Fallopian tube (tissue), 1 donor: ENCODE results near the genes RPL21 and MTIF3.

DNA sequence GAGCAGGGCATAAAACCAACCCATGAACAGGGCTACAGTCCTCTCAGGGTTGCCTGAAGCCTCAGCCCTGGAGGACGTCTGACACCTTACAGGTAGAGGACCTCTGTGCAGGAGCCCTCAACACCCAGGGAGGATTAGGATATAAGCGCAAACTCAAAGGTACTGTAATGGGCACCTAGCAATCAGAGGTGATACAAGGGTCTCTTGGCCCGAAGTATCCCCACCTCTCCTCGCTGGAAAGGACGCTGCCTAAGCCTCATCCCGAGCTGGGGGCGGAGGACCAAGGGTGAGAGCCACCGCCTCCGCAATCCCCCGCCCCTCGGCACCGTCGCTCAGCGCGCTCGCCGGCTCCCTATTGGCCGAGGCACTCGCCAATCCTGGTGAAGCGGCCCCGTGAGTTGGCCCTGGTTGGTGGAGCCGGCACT lies 270 bp upstream of the WASF3 start:
- PRO-cap = bidirectional peak, plus-strand start outside the sequence, minus-strand start at position 343 of the sequence

DNA sequence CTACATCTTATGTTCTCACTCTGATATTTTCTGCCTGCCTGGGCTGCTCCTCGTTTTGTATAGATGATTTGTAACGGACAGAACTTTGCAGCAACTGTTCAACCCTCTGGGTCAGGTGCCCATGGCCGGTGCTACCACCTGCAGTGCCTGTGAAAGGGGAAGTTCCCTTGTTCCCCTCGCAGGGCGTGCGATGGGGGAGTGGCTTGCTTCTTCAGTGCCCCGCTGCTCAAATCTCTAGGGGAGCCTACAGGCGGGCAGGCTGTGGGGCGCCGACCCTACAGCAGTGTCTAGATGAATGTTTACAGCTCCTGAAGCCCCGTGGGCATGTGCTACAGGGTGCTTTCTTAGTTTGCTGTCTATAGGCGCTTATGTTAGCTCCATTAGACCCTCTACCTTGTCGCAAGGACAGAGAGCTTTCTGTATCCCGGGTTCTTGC lies 24.7 kb upstream of the GPR12 start:
- PRO-cap = no peak

DNA sequence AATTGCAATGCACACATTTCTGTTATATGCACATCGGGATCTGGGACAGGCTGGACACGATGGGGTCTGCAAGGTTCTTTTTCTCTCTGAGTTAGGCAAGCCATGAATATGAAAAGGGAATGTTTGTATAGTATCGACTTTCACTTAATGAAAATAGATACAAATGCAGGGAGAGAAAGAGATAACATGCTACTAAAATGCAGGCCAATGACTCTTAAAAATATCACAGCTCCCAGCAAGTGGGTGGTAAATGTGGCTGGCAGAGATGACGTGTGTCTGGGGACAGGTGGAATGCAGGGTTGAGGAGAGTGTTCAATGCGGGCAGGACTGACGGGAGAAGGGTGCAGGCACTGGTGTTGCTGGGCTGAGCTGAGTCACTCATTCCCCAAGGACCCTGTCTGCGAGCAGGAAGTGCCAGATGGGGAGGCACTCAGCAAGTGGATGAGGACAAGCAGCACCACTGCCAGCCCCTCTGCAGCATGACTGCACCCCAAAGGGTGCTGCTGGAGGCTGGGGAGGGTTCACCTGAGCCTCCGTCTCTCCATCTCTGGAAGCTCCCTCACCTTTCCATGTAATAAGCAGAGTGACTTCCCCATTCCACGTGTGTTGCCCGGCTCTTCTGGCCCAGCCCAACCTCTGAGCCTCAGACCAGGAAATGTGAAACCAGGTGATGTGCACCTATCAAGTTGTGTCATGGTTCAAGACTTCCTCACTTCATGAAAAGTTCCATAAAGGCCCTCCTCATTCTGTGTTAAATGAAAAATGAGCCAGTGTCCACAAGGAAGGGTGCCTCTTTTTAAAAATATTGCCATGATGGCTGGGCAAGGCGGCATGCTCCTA lies 204.2 kb upstream of the GPR12 start:
- PRO-cap = no peak

DNA sequence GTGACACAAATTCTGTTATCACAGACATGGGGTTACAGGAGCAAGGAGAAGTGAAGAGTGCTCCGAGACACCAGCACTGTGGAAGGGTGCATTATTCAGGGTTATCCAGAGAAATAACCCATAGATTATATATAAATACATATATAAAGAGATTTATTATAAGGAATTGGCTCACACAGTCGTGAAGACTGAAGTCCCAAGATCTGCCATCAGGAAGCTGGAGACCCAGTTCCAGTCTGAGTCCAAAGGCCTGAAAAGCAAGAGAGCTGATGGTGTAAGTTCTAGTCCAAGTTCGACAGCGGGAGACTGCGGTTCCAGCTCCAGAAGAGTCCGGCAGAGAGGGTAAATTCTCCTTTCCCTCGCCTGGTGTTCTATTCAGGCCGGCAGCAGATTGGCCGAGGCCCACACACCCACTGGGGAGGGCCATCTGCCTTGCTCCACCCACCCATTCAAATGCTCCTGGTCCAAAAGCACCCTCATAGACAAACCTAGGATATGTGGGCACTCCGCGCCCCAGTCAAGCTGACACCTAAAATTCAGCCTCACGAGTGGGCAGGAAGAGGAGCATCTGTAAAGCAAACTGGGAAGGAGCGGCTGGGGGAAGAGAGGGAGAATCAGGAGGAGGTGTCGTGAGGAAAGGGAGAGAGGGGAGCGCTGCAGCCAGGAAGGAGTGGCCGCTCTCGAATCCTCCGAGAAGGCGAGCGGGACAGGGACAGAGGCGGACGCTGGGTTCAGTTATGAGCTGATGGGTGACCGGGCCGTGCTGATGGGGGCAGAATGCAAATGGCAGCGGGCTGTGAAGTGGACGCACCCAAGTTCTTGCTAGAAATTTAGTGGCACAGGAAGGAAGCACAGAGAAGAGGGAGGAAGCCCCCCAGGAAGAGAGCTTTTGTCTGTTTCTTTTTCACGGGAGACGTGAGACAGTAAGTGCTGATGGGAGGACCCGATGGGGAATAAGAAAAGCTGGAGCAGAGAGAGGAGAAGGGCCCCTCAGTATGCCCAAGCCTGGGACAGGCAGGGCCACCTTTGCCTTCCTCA lies 137.0 kb downstream of the USP12 start:
- PRO-cap = no peak

- PRO-cap = no peak
These were observed 11.4 kb upstream of the USP12 start for GRCh38 chr13:27182919-27183540.

GRCh38 chr13:27183671-27184429 lies 12.2 kb upstream of the USP12 start:
- PRO-cap = no peak

GRCh38 chr13:27251154-27252073 lies at the start of gene RPL21:
TSS of gene RPL21 (plus strand) at chr13:27251558.
- PRO-cap = bidirectional peak, plus-strand start at chr13:27251558, minus-strand start at chr13:27251237; unidirectional peak, plus-strand start at chr13:27251726

DNA sequence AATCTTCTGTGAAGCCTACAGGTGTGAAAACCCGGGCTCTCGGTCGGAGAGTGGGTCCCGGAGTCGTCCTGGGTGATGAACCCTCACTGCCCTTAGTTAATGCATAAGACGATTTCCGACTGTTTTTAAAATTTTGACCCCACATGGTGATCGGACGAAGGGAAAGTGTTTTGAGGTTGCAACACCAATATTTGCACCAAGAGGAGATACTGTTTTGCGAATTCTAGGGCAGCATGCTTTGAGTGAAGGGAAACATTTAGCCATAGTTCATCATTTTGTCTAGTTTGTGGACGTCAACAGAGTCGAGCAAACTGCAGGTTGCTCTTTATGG lies 681 bp downstream of the RPL21 start:
- PRO-cap = no peak

DNA sequence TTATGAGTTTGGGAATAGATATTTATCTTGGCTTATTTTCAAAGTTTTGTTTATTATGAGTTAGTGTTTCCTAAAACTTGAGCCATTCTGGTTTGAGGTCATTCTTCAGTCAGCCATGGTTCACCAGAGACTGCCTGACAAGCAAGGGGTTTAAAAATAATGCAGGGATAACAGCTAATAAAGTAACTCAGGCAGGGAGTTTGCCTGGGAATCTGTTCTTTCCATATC lies 1.9 kb downstream of the RASL11A start:
- PRO-cap = bidirectional peak, plus-strand start at position 101 of the sequence, minus-strand start outside the sequence

DNA sequence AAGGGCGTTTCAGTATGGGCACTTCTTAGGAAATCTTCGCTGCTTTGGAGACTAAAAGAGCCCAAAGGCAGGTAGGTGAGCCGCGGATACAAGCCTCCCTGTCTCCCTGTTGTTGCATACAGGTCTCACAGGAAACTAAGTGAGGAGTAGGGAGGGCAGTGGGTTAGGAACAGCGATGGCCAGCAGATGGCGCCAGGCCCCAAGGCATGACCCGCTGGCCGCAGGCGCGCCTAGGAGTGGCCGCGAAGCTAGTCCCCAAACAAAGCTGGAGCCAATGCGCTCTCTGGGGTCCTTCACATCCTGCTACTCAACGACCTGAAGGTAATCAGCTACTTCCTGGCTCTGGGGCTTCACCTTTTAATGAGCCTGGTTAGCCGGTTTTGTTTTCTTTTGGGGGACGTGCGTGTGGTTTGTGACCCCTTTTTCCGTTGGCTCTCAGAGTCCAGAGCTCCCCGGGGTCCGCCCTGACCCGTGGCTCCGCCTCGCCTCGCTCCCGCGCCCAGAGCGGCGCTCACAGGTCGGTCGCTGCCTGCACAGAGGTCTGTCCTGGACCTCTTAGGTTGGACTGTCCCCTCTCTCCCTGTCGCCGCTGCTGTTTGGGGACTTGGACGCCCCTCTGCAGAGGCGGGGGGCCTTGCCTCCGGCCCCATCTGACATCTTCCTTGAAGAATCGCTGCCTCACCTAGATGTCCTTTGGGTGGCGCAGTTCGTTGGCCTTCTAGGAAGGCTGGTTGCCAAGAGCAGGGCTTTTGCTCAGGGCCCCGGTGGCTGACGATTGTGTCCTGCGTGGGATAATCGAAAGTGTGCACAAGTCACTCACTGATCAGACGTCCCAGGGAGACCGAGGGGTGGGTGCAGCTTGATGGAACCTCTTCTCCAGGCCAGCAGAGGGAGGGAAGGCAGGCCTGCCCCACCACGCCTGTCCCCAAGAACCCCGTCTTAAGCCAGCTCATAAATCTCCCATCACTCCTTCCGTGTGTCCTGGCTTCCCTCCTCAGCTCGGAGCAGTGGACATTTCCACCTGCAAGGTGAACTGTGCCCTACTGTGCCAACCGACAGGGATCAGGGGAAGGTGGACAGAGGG lies 62.1 kb upstream of the GTF3A start:
- PRO-cap = no peak

DNA sequence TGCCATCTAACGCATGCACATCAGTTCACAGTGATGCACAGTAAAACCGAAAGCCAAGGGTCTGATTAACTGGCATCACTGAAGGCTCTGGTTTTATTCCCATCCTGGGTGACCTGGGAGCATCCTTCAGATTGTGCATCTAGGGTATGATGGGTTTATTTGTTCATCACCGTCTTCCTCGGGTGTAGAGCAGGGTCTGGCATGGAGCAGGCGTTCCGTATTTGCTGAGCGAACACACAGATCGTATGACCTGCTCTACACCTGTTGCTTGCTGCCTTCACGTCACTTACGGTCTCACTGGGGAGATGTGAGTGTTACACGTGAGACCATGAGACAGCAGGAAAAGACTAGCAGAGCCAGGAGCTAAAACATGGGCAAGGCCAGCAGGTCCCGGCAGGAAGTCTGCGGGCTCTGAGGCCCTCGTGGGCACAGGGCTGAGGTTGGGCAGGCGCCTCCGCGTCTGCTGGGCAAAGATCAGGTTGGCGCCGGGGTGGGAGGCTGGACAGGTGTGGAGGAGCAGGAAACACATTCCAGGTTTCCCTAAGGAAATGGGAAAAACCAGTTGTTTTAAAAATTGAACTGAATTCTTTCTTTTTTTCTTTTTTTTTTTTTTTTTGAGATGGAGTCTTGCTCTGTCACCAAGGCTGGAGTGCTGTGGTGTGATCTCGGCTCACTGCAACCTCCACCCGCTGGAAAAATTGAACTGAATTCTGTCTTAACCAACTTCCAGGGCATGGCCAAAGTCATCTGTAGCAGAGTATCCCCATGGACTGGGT lies 19.7 kb upstream of the GTF3A start:
- PRO-cap = no peak

DNA sequence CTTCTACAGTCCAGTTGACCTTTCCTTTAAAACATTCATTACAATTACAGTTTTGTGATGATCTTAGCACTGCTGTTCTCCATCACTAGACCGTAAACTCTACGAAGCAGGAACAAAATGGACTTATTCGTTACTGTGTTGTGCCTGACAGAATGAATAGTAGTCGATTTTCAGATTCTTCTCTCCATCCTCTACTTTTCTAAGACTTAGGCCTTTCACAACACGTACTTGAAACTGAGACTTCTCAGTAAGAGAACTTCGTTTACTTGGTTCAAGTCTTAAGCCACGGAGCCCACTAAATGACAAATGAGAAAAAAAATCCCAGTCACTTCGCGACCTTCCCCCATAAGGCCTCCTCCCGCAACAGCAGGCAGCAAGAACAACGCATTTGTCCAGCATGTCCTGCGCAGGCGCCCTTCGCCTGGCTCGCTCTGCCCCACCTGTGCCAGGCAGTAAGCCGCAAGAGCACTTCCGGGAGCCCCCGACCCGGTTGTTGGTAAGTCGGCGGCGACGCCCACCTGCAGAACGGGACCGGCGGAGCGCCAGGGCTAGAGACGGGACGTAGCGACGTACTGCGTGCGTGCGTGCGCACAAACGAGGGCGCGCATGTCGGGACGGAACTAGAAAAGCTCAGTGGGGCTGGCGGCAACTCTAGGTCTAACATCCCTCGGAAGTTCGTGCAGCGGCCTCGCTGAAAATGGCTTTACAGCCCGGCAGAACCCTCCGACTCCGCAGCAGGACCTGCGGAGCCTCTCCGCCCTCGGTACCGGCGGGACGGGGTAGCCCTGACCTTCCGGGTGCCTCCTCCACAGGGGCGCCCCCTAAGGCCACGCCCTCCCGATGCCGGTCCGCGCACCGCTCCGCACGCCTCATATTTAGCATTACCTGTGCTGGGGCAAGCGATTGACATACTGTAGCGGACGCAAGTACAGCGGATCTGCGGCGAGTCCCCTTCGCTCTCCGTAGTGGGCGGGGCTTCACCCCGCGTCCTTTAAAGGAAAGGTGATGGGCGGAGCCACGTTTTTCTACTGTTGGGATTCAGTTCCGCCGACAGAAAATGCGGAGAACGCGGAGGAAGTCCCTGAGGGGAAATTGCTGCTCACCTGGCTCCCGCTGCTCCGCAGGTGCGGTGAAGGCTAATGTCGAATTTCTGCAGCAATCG lies at the start of gene MTIF3:
Gene MTIF3 (minus strand): TSS at position 941 of the 1,162 bp plus-strand sequence.
- PRO-cap = bidirectional peak, plus-strand start at position 462 of the sequence, minus-strand start at position 433 of the sequence; bidirectional peak, plus-strand start at position 599 of the sequence, minus-strand start at position 527 of the sequence; bidirectional peak, plus-strand start at position 1,020 of the sequence, minus-strand start at position 964 of the sequence

GRCh38 chr13:27617681-27618492 lies 2.4 kb downstream of the LNX2 start:
- PRO-cap = no peak

- PRO-cap = no peak
These were observed 1.8 kb upstream of the CDX2 start for GRCh38 chr13:27970962-27971238.

DNA sequence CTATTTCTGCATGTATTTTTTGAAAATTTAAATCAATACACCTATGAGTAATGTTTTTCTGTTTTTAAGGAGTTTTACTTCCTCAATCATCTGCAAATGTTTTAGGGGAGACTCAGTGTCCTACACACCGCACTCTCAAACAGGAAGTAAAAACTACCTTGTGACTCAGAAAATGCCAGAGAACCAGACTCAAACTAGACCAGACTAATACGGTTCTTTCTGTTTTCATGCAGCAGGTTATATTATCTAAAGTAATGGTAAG lies 52.6 kb downstream of the FLT3 start:
- PRO-cap = no peak

DNA sequence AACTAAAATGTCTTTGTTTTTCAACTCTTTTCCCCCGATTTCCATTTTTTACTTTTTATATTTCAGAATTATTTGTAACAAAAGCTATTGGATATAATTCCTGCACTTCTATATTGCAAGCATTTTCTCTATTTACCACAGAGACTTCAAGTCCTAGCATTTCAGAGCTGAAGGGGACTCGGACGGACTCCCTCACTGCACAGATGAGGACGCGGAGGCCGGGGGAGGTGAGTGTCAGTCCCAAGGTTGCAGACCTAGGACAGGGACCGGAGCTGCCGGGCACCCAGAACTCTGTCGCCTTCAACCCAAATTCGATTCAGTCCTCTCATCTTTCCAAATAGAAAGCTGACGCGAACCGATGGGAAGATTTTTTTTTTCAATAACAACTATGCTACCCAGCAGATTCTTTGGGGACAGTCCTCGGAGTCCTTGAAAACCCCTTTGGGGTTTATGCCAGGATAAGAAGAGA lies 984 bp downstream of the FLT3 start:
- PRO-cap = no peak

- PRO-cap = bidirectional peak, plus-strand start at chr13:28138224, minus-strand start at chr13:28138168
These were observed 384 bp upstream of the PAN3 start for GRCh38 chr13:28138023-28138298.

GRCh38 chr13:28183205-28183678 lies 44.9 kb downstream of the PAN3 start:
- PRO-cap = no peak

GRCh38 chr13:28493486-28494204 lies 1.3 kb downstream of the FLT1 start:
- PRO-cap = no peak

DNA sequence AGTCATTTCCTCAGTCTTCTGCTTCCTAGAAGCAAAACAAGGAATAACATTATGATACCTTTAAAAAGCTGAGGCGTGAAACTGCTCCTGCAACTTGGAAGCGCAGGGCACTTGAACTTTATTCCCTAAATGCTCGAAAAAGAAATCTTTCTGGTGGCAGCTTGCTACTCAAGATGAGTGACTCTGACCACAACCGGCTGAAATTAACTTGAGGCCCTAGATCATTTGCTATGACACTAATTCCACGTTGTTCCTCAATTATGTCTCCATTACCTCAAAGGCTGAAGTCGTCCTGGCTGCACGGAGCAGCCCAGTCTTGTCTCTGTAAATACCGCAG lies 885 bp upstream of the FLT1 start:
- PRO-cap = no peak